IMR-90 (cell line): ENCODE measurements around the gene UNC13D.

DNA sequence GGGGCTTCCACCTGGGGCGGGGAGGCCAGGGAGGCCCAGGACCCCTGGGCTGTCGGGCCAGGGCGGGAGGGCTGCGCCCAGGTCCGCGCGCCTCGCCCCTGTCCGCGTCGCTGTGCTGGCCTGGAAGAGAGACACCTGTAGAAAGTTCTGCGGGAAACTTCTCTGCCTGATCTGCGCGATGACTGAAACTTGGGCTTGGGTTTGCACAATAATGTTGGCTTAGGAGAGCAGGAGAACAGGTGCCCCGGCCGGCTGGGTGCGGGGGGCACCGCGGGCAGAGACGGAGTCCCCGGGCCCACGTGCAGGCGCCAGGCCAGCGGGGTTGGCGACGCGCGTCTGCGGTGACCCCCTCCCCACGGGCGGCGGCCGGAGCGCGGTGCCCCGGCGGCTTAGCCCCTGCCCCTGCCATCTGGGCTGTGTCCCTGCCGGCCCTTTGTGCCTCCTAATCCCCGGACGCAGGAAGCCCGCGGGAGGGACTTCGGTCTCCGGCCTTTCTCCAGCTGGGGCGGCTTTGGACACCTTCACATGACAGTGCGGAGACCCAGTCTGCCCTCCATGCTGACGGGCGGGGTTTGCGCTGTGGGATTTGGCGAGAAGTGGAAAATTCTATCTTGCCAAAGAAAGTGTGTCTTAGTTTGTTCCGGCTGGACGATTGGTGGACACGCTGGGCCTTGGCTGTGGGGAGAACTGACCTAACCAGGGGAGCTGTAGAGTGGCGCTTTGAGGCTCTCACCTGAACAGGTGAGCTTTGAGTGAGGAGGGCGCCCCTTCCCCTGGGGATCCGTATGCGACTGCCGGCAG is 571 bp downstream of the LLGL2 start:
- RRBS = 4% methylated on average over 18 of the region's 58 CpGs
CAGE:
- cytosol, long polyA plus RNA = no peak
- long polyA plus RNA = no peak
- nucleus, long polyA plus RNA = no peak

- RRBS = no CpG with 5 or more reads among the region's 19 CpGs
CAGE:
- cytosol, long polyA plus RNA = no peak
- long polyA plus RNA = no peak
- nucleus, long polyA plus RNA = no peak
Observed at GRCh38 chr17:75531253-75532054, 6.0 kb downstream of the LLGL2 start.

- RRBS = no CpG with 5 or more reads among the region's 13 CpGs
CAGE:
- cytosol, long polyA plus RNA = no peak
- long polyA plus RNA = no peak
- nucleus, long polyA plus RNA = no peak
Observed at GRCh38 chr17:75559197-75559541, 28.4 kb upstream of the MYO15B start.

- RRBS = no CpG with 5 or more reads among the region's 14 CpGs
CAGE:
- cytosol, long polyA plus RNA = no peak
- long polyA plus RNA = no peak
- nucleus, long polyA plus RNA = no peak
Observed at GRCh38 chr17:75596075-75596682, 8.6 kb downstream of the MYO15B start.

DNA sequence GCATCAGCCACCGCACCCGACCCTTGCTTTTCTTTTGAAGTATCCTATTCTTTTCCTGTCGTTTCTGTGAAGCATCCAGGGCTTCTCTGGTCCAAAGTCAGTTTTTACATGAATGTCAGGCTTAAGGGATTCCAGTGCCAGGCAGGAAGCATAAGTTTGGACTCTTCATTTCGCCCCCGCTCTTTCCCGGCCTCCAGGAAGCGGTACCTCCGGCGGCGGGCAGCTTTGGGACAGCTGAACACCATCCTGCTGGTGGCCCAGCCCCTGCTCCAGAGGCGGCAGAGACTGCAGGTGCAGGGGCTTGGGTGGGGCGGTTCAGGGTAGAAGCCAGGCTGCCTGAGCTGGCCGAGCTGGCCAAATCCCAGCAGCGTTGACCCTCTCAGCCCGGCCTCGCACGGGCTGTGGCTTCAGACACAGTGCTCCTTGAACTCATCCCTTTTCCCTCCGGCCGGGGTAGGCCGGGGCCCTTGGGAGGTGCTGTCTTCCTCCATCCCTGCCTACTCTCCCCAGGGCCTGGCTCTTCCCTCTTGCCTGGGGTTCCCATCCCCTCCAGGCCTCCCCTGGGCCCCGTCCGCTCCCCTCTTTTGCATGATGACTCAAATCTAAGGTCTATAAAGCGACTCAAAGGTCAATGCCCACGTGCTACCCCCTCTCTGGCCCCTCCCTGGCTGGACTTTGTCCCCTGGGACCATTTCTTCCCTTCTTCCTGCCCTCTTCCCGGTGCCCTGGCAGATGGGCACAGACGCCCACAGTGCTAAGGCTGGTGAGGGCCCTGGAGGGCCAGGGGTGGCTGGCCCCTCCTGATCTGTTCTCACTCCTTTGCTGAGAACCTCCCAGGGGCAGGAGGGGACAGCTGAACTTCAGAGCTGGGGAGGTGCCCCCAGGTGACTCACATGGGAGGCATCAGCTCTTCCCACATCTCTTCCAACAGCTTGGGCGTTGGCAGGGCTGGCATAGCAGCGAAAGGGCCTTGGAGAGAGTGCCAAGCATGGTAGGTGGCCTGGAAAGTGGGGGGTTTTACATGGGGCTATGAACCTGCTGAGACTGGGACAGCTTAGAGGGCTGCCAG is 22.7 kb downstream of the MYO15B start:
- RRBS = 76% methylated on average over 4 of the region's 28 CpGs
CAGE:
- cytosol, long polyA plus RNA = no peak
- long polyA plus RNA = no peak
- nucleus, long polyA plus RNA = no peak

DNA sequence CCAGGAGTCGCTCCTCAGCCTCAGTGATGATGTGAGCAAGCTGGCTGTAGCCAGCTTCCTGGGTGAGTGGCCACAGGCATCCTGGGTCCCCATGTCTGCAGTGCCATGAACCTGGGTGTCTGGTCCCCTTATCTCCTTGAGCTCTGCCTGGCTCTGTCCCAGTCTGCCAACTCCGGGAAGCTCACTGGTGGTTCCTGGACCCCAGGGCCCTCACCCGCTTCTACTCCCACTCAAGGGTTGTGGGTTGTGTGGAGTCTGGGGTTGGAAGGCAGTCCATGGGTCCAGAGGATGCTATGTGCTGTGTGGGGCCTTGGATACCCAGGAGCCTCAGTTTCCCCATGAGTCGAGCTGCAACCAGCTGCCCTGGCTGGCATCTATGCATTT is 11.7 kb upstream of the SMIM5 start:
- RRBS = no CpG with 5 or more reads among the region's 4 CpGs
CAGE:
- cytosol, long polyA plus RNA = no peak
- long polyA plus RNA = no peak
- nucleus, long polyA plus RNA = no peak

DNA sequence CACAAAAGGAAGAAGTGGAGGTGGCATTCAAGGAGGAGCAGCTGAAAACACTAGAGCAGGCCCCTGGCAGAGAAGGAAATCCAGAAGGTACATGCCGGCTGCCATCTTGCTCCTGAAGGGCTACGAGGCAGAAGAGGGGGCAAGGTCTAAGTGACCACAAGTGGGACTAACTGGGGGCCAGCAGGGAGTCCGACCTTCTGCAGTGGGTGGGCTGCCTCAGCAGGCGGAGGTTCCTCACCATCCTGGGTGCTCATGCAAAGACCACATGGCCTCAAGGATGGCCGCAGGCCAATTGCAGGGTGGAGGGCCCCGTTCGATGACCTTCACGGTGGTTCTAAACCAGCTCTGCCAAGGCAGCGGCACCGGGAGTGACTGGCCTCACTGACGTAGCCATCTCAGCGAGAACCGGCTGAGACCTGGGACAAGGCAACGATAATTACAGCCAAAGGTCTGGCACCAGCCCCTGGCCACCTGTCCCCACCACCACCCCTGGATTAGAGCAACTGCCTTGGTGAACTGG is 5.6 kb downstream of the SMIM5 start:
- RRBS = no CpG with 5 or more reads among the region's 14 CpGs
CAGE:
- cytosol, long polyA plus RNA = no peak
- long polyA plus RNA = no peak
- nucleus, long polyA plus RNA = no peak

DNA sequence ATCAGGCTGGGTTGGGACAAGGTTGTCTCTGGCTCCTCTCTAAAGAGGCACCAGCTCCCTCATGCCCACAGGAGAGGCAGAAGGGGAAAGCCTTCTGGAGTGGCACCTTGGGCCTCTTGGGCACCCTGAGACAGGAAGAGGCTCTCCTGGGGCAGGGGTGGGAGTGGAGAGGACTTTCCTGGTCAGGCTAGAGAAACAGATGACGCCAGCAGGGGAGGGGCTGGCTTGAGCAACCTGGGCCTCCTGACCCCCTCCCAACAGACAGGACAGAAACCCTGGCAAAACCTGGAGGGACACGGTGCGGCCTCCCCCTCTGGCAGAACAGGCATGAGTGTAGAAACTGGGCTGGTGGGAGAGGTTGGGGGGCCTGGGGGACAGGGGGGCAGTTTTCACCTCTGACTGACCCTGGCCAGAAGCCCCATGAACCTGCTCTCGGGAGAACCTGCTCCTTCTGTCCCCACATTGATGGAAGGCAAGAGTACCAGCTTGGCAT is 6.1 kb downstream of the SMIM5 start:
- RRBS = no CpG with 5 or more reads among the region's 4 CpGs
CAGE:
- cytosol, long polyA plus RNA = no peak
- long polyA plus RNA = no peak
- nucleus, long polyA plus RNA = no peak

- RRBS = 7% methylated on average over 2 of the region's 9 CpGs
CAGE:
- cytosol, long polyA plus RNA = no peak
- long polyA plus RNA = no peak
- nucleus, long polyA plus RNA = no peak
Observed at GRCh38 chr17:75666796-75666967, 272 bp downstream of the RECQL5 start.

GRCh38 chr17:75673645-75674032 is 6.5 kb downstream of the SAP30BP start:
- RRBS = no CpG with 5 or more reads among the region's 4 CpGs
CAGE:
- cytosol, long polyA plus RNA = no peak
- long polyA plus RNA = no peak
- nucleus, long polyA plus RNA = no peak

- RRBS = no CpG with 5 or more reads among the region's 19 CpGs
CAGE:
- cytosol, long polyA plus RNA = no peak
- long polyA plus RNA = no peak
- nucleus, long polyA plus RNA = no peak
Observed at GRCh38 chr17:75694455-75695070, 26.7 kb upstream of the ITGB4 start.

GRCh38 chr17:75695135-75696340 is 25.7 kb upstream of the ITGB4 start:
- RRBS = no CpG with 5 or more reads among the region's 21 CpGs
CAGE:
- cytosol, long polyA plus RNA = no peak
- long polyA plus RNA = no peak
- nucleus, long polyA plus RNA = no peak

DNA sequence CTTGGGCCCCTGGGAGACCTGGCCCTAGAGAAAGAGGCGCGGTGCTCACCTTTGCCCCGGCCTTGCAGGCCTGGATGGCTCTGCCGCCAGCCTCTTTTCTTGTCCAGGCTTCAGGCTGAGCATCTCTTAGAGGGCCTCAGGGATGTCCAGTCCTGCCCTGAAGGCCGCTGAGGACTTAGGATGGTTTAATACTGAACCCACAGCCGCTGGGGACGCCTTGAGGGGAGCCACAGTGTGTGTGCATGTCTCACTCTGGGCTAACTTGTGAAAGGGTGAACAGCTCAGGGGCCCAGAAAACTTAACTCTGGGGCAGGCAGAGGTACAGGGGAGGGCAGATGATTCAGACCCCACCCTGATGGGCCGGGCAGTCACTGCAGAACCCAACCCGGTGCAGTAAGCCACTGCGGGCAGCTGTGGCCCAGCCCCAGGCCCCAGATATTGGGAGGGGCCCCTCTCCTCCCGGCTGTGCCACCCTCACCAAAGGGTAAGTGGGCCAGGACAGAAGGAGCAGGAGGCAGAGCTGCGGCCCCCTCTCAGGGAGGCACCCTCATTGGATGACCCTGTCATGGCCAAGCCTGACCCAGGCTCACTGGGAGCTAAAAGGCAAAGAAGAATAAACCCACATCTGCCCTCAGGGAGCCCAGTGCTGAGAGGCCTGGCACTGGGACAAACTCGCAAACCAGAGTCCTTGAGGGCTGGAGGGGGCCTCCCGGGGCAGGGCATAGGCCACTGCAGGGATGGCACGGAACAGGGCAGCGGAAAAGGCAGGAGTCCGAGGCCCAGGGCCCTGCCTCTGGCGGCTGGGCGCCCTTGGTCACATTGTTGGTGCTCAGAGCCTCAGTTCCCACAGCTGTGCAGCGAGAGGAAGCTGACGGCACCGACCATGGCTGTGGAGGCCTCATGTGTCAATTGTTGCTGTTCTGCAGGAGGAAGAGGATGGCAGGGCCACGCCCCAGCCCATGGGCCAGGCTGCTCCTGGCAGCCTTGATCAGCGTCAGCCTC is 2.8 kb downstream of the ITGB4 start:
- RRBS = 84% methylated on average over 6 of the region's 24 CpGs
CAGE:
- cytosol, long polyA plus RNA = no peak
- long polyA plus RNA = no peak
- nucleus, long polyA plus RNA = no peak

- RRBS = 89% methylated on average over 6 of the region's 39 CpGs
CAGE:
- cytosol, long polyA plus RNA = no peak
- long polyA plus RNA = no peak
- nucleus, long polyA plus RNA = no peak
Observed at GRCh38 chr17:75756243-75757270, 8.4 kb downstream of the GALK1 start.

DNA sequence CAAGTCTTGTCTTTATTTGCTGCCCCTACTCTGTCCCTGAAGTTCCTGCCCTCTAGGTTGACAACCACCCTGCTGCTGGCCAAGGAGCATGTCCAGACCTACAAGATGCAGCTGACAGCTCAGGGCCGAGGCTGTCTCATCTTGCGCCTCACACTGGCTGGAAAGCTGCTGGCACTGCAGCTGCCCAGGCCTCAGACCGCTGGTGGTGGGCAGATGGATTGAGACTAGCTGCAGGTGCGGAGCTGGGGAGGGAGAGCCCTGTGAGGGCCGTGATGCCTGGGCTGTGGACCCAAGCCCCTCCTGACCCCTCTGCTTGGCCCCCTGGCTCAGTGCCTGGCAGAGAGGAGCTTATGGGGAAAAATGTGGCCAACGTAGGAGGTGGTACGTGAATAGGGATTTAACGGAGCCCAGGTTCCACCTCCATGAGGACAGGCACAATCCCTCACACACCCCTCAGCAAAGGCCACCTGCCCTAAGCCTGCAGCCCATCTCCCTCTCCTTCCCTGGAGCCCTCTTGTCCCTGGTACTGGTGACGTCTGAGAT is 6.3 kb downstream of the H3-3B start:
- RRBS = no CpG with 5 or more reads among the region's 9 CpGs
CAGE:
- cytosol, long polyA plus RNA = no peak
- long polyA plus RNA = no peak
- nucleus, long polyA plus RNA = no peak

- RRBS = no CpG with 5 or more reads among the region's 1 CpG
CAGE:
- cytosol, long polyA plus RNA = start-site peak on the minus strand at chr17:75778310-75778458, 227 and 407 reads in 2 replicates
- long polyA plus RNA = start-site peak on the plus strand at chr17:75778468-75778542, 13 and 12 reads in 2 replicates
- nucleus, long polyA plus RNA = no peak
Observed at GRCh38 chr17:75778075-75778535, 1.5 kb downstream of the H3-3B start.

GRCh38 chr17:75843580-75843949 is 639 bp downstream of the UNC13D start:
- RRBS = 76% methylated on average over 1 of the region's 17 CpGs
CAGE:
- cytosol, long polyA plus RNA = no peak
- long polyA plus RNA = no peak
- nucleus, long polyA plus RNA = no peak

- RRBS = no CpG with 5 or more reads among the region's 29 CpGs
CAGE:
- cytosol, long polyA plus RNA = no peak
- long polyA plus RNA = no peak
- nucleus, long polyA plus RNA = no peak
Observed at GRCh38 chr17:75843950-75844810, at the start of gene UNC13D. UNC13D (minus strand) TSS chr17:75844404.

DNA sequence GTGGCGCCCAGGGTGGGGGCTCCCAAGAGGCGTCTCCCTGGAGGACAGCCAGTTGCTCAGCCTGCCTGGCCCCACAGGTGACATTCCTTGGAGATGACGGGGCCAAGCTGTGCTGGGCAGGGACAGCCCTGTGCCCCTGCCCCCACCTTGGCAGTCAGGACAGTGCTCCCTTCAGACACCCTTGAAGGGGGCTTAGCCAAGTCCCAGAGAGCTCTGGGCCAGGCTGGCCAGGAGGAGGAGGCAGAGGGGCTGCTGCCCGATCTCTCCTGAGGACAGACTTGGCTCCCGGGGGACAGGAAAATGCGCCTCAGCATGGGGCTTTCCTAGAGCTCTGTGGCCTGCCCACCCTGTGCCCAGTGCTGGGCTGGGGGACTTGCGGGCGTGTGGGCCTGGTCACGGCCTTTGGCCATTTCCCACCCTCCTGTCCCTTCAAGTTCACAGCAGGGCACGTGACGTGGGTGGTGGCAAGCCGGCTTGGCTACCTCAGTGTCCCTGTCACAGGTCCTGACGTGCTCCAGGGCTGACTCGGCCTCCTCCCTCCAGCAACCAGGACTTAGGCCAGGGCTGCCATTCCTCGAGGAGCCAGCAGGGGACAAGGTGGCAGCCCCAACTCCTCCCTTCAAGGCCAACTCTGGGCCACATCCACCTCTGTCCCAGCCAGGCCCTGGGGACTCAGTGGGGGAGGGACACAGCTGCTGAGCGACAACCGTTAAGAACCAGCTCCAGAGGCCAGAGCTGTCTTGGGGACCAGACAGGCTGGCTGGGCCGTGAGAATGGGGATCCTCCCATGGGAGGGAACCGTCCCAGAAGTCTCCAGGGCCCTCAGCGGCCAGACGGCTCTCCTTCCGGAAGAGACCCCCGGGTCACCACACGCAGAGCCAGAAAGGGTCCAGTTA is 855 bp upstream of the UNC13D start:
- RRBS = no CpG with 5 or more reads among the region's 24 CpGs
CAGE:
- cytosol, long polyA plus RNA = no peak
- long polyA plus RNA = no peak
- nucleus, long polyA plus RNA = no peak

DNA sequence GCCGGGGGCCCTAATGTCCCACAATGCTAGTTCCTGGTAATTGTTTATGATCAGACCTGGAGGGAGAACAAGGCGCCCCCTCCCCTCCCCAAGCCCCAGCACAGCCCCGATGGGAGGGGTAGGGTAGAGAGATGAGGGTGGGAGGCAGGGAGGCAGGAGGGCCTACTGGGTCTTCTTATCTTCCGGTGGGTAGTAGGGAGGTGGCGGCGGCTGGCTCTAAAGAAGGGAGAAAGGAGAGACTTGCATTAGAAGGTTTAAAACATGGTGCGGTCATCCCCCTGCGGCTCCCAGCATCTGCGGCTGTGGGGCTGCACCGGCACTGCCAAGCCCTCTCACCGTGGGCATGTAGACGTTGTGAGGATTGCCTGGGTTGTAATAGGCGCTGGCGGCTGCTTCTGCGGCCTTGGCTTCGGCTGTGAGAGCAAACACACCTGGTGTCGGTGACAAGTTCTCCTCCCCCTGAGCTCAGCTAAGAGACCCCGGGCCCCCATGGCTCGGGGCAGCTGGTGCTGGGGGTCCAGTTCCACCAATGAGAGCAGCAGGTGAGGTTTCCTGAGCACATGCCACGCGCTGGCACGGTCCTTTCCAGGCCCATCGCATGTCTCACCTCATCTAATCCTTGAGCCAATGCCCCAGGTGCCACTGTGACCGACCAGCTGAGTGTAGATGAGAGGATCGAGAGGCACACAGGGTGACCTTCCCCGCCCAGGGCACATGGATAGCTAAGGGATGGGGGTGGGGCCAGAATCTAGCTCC is 2.5 kb upstream of the UNC13D start:
- RRBS = 80% methylated on average over 1 of the region's 26 CpGs
CAGE:
- cytosol, long polyA plus RNA = no peak
- long polyA plus RNA = no peak
- nucleus, long polyA plus RNA = no peak